ENCODE measurements around the genes FBXO27 and IFNL2.

DNA sequence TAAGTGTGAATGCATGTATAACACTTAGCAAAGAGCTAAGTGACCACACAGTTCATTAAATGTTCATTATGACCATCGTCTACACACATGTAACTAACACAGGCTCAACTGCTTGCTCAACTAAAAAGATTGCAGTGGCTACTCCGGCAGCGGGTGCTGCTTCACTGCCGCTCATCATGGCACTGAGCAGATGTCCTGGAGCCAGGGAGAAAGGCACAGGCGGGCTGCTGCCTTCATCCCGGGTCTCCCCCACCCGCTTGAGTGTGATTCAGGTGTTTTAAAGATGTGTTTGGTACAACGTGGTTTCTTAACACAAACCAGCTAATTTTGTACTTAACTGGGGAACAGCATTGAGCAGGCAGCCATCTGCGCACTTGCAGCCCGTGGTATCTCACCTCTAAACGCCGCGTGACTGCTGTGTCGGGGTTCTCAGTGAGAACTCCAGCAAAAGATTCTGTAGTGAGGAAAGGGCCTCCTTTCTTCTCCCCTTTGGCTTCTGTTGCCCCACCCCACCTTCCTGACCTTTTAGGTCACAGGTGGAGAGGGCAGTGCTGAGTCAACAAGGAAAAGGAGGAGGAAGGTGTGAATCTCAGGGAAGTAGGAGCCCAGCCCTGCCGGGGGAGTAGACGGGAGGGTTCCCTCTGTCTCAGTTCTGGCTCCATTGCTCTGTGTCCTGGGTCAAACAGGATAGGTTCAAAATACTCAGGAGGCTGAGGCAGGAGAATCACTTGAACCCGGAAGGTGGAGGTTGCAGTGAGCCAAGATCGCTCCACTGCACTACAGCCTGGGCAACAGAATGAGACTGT is 11.6 kb upstream of the ACTN4 start:
- PRO-cap, result no peak

GRCh38 chr19:38638281-38638814 is 9.1 kb upstream of the ACTN4 start:
- PRO-cap, result no peak

DNA sequence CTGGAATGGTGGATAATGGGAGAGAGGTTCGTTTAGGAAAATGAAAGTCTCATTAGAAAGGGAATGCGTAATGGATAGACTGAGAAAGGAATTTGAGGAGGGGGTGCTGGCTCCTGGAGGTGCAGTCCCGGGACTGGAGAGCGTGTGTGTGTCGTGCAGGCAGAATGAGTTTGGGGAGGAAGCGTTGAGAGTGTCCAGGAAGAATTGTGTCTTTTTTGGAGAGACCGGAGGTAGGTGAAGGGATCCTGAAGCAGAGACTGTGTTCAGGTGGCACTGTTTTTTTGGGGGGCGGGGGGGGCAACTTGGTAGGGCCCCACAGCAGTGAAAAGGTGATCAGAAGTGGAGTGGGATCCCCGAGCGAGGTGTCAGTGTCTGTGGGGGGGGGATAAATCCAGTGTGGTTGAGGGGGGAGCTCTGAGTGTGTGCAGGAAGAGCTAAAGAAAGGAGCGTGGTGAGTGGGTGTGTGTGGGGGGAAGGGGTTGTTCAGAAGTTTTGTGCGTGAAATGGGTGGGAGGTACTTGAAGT is 1.5 kb downstream of the ACTN4 start:
- PRO-cap, result bidirectional peak, plus-strand start at position 162 of the sequence, minus-strand start at position 166 of the sequence; bidirectional peak, plus-strand start at position 490 of the sequence, minus-strand start at position 450 of the sequence

GRCh38 chr19:38650150-38650647 is 2.8 kb downstream of the ACTN4 start:
- PRO-cap, result bidirectional peak, plus-strand start at chr19:38650275, minus-strand start at chr19:38650250

- PRO-cap, result no peak
These were observed 7.9 kb downstream of the ACTN4 start for GRCh38 chr19:38655257-38655921.

- PRO-cap, result no peak
These were observed 32.3 kb downstream of the ACTN4 start for GRCh38 chr19:38679681-38680310.

DNA sequence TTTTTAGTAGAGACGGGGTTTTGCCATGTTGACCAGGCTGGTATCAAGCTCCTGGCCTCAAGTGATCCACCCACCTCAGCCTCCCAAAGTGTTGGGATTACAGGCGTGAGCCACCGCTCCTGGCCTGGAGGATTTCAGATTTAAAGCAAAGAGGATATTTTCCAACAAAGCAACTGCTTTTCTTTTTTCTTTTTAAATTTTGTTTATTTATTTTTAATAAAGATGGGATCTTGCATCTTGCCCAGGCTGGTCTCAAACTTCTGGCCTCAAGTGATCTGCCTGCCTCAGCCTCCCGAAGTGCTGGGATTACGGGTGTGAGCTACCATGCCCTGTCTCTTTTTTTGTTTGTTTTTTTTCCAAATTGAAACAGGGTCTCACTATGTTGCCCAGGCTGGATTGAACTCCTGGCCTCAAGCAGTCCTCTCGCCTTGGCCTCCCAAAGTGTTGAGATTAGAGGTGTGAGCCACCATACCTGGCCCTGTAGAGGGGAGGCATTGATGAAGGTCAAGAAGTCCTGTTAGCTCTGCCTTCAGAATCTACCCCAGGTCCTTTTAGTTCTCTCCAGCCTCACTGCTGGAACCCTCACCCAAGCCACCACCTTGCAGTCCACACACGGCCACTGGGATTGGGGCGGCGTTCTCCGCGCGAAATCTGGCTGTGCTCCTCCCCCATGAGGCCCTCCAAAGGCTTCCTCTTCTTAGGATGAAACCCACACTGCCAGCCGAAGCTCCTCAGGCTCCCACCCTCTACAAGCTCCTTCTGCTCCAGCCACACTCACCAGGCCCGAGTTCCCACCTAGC is 34.8 kb downstream of the ACTN4 start:
- PRO-cap, result no peak

GRCh38 chr19:38693123-38693659 is 45.7 kb downstream of the ACTN4 start:
- PRO-cap, result bidirectional peak, plus-strand start at chr19:38693800, minus-strand start at chr19:38693529

- PRO-cap, result no peak
These were observed 37.4 kb downstream of the CAPN12 start for GRCh38 chr19:38706770-38707313.

GRCh38 chr19:38718674-38719606 is 25.3 kb downstream of the CAPN12 start:
- PRO-cap, result no peak

DNA sequence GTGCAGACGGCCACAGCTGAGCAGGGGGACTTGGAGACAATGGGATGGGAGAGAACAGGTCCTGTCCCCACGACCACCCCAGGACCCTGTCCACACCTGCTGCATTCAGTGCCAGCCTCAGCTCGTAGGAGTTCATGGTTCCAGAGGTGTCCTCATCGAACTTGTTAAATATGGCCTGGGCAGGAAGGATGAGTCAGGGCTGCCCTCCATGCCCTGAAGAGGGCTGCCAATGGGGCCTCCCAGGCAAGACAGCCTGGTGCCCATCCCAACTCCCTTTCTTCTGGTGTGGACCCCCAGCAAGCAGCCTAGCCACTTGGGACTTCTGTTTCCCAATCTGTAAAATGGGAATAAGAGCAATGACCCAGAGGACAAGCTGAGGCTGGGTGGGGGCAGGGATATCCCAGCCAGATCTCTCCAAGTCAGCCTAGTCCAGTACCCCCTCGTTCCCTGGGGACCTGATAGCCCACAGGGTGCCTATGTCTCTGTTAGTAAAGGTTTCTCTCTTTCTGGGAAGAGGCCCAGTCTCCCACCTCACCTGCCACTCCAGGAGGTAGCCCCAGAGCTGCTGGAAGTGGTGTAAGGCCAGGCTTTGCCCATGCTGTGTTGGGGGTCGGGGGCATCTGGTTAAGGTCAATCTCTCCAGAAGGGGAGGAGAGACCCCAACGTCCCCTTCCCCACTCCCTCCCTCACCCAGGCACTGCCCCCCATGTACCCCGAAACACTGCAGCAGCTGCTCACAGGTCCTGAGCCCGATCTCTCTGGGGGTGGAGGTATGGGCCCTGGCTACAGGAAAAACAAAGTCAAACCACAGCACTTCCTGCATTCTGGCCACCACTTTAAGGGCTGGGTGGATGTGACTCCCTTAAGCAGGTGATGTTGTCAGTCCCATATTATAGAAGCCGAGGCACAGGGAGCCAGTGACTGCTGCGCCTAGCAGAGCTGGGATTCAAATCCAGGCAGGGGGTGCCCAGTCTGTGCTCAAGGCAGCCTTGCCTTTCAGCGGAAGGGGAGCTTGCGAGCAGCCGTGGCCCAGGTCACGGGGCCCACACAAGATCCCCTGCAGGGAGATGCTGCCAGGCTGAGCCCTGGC is 10.3 kb downstream of the CAPN12 start:
- PRO-cap, result no peak

DNA sequence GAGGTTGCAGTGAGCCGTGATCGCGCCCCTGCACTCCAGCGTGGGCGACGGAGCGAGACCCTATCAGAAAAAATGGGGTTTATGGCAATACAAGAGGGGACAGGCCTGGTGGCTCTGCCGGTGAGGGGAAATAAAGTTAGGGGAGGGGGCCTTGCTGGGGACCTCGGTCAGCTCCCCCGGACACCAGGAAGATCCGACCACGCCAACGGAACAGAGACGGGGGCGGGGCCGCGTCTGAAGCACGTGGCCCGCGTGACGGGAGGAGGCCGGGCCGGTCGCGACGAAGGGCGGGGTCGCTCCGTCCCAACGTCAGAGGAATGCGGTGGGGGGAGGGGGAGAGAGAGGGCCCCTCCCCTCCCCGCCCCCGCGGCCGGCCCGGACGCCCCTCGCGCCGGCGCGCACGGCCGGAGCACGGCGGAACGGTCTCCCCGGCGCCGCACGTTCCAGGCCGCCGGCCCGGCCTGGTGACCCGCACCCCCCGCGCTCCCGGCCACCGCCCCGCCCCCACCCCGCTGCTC is 2.0 kb upstream of the HNRNPL start:
- PRO-cap, result bidirectional peak, plus-strand start at position 412 of the sequence, minus-strand start at position 212 of the sequence

- PRO-cap, result unidirectional peak, plus-strand start at chr19:38950016
These were observed 19.0 kb downstream of the MRPS12 start for GRCh38 chr19:38949478-38950335.

DNA sequence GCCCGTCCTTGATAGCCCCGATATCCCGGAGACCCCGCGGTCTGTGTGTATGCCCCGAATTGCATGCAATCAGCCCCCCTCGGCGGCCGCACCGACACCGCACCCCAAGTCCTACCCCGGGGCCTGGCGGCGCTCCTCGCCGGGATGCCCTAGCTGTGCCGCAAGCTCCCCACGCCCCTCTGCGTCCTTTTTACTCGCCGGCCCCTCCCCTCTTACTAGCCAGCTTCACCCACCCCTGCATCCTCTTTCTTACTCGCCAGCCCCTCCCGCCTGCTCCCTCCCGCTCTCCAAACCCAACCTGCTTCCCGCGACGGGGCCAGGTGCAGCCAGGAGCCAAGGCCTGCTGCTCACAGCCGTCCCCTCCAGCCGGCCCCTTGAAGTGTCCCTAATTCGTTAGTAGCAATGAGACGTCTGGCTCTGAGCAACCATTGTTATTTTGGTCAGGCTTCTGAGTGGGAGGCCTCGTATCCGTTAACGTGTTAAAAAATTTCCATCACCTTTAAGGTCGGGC is at the start of gene FBXO27:
Gene FBXO27, minus strand, starts transcription at position 162 of the 511 bp plus-strand sequence.
- PRO-cap, result no peak

GRCh38 chr19:39154185-39155324 is 29.0 kb downstream of the PAK4 start:
- PRO-cap, result no peak

DNA sequence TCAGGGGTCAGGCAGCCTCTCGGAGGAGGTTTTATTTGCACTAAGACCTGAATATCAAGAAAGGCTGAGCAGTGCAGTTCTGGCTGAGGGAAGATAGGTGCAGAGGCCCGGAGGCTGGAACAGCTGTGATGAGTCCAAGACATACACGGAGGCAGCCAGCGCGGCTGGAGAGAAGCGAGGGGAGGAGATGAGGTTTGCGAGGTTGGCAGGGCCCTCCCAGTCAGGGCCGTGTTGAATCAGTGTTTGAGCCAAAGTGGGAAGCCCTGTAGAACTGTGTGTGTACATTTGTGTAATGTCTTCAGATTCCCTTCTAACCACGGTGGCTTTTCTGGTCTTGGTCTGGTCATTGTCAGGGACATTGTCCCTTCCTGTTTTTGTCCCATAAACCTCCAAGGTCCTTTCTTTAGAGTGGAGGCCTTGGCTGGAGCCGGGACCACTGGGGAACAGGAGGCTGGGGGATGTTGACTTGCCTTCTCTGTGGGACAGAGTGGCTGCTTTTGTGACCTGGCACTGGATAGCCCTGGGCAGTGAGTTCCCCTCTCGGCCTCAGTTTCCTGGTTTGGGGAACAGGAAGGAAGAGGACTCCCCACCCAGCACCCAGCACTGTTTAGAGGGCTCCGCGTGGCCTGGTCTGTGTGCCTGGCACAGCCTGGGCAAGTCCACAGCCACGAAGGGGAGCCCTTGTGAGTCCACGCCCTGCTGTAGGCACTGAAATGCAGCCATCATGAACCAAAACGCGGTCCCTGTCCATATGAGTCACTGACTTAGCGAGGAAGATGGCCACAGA is 35.1 kb downstream of the PAK4 start:
- PRO-cap, result no peak

GRCh38 chr19:39196582-39196861 is 242 bp upstream of the NCCRP1 start:
- PRO-cap, result no peak

DNA sequence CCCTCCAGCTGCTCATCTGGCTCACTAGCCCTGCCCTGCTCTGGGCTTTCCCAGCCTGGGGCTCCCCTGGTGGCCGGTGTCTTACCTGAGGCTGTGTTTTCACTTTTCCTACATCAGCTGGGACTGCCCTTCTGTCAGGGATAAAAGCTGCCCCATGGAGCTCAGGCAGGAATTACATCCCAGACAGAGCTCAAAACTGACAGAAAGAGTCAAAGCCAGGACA is at the start of gene IFNL2:
Gene IFNL2, plus strand, starts transcription at position 168 of the 223 bp plus-strand sequence.
- PRO-cap, result no peak

DNA sequence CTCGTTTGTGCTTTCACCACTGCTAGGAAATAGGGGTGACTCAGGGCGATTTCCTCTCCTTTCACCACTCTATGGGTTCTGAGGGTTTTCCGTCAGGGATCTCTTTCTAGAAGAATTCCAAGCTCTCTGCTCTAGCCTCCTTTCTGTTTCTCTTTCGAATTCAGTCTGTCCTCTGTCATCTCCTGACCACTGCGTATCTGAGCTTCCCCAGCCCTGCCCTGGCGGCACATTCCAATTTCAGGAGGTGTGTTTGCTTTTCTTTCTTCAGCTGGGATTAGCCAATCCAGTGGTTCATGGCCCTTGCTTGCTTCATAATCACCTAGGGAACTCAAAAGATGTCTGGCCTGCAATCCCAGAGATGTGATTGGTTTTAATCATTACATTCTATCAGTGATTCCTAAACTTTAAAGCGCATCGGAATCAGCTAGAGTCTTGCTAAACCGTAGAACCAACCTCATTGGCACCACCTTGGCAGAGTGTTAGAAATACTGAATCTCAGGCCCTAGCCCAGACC is 9.4 kb downstream of the IFNL2 start:
- PRO-cap, result no peak

GRCh38 chr19:39343290-39343504 is 976 bp downstream of the SAMD4B start:
- PRO-cap, result no peak